Bronchial epithelial cell (primary cell): ENCODE measurements around the genes SPG11 and DUOXA1.

GRCh38 chr15:43483901-43484631 is 8.9 kb downstream of the TP53BP1 start:
- RRBS, 2 experiments: no CpG with 5 or more reads among the region's 1 CpG

GRCh38 chr15:43523829-43524651 is 6.6 kb downstream of the MAP1A start:
- RRBS, 2 experiments: no CpG with 5 or more reads among the region's 8 CpGs

- RRBS, 2 experiments: no CpG with 5 or more reads among the region's 11 CpGs
Observed at GRCh38 chr15:43762588-43763422, 14.0 kb downstream of the ELL3 start.

DNA sequence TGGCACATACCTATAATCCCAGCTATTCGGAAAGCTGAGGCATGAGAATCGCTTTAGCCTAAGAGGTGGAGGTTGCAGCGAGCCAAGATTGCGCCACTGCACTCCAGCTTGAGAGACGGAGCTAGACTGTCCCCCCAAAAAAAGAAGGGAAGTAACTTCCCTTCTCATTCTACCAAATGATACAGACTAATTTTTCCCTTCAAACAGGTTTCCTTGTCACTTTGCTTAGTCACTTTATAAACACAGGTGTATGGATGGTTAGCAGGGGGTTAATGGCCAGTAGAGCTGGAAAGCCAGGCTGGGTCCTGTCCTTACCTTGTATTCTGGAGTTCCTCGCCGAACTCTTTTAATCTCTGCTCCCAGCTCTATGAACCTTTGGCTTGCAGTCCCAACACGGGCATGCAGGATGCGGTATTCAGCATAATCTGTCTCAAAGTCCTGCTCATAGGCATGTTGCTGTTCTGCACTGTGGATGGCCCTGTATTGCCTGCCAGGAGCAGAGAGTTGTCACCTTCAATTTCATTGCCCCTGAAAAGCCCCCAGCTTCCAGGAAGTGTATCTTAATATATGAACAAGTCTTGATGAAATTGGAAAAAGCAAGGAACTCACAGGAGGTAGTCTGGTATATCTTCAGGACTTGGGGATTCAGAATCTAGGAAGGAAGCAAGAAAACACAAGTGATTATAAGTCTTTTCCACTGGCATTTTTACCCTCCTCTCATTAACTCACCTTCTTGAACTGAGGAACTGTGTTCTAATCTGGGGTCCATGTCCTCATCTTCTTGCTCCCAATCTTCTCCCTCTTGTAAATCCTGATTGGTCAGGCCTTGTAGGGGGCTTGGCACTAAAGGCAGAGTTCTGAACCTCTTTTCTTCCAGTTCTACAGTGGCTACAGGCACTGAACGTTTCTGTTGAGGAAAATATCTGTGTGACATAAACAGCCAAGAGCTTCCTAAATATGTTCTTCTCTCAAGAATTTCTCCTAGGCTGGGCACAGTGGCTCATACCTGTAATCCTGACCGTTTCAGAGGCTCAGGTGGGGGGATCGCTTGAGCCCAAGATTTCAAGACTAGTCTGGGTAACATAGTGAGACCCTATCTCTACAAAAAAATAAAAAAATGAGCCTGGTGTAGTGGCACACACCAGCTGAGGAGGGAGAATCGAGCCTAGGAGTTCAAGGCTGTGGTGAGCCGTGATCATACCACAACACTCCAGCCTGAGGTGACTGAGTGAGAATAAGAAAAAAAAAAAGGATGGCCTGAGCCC is 2.5 kb downstream of the ELL3 start:
- RRBS, 2 experiments: no CpG with 5 or more reads among the region's 14 CpGs

DNA sequence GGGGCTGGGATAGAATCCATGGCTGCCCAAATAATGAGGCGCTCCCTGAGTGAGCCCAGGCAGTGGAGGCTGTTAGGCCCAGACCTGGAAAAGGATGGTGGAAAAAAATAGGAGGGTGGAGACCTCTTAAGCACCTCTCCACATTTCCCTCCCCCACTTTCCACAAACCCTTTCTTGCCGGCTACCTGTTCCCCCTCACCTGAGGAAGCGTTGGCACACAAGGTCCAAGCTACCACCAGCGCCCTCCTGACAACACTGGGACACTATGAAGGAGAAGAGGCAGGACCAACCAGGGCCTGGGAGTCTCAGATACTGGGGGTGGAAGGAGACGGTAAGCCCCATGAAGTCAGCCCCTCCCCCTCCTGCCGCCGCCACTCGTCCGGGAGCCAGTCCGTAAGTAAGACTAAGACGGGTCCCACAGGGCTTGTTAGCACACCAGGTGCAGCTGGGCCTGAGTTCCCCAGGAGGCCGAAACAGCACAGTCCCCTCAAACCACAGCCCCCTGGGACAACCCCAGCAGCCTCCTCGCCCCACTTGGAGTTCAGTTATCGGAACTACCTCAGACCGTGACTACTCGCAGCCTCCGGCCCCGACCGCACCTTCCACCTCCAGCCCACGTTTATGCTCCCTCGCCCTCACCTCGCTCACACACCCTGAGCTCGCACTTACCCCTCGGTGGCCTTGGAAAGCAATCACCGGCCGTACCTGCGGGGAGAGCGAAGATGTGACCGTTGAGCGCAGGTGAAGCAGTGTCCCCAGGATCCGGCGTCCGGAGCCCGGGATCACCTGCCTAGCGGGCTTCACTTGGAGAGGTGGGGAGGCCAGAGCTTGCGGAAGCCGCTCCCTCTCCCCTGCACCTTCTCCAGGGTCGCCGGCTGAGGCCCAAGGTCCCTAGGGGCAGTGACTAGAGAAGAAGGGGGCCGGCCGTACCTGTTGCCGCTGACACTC is 652 bp downstream of the ELL3 start:
- RRBS, 2 experiments: 1 to 2% methylated on average over 15 to 20 of the region's 42 CpGs

- RRBS, 2 experiments: 1% methylated on average over 16 of the region's 38 CpGs
Observed at GRCh38 chr15:43792420-43792968, 374 bp downstream of the SERF2 start.

DNA sequence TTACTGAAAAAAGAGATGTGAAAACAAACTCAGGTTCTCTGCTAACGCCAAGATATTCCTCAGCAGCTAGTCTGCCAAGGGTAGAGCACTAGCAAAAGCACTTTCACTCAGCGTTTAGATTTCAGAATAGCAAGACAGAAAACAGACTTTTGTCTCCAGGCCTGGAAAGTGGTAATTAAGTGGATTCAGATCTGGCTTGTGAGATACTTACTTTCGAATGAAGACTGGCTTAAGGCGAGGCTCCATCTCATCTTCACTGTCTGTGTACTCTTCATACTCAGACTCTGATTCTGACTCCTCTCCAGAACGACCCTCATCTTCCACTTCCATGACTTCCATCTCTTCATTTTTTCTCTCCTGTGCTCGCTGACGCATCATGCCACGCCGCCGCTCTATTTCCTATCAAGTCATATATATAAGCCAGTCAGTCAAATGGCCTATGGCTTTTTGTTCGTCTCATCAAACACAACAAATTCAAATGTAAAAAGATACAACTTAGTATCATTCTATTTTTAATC is 10.1 kb downstream of the MFAP1 start:
- RRBS, 2 experiments: no CpG with 5 or more reads among the region's 11 CpGs

GRCh38 chr15:43817075-43817683 is 7.3 kb downstream of the MFAP1 start:
- RRBS, 2 experiments: no CpG with 5 or more reads among the region's 8 CpGs

GRCh38 chr15:43872900-43873677 is 46.3 kb downstream of the WDR76 start:
- RRBS, 2 experiments: no CpG with 5 or more reads among the region's 6 CpGs

- RRBS, 2 experiments: no CpG with 5 or more reads among the region's 6 CpGs
Observed at GRCh38 chr15:43875942-43876631, 49.3 kb downstream of the WDR76 start.

DNA sequence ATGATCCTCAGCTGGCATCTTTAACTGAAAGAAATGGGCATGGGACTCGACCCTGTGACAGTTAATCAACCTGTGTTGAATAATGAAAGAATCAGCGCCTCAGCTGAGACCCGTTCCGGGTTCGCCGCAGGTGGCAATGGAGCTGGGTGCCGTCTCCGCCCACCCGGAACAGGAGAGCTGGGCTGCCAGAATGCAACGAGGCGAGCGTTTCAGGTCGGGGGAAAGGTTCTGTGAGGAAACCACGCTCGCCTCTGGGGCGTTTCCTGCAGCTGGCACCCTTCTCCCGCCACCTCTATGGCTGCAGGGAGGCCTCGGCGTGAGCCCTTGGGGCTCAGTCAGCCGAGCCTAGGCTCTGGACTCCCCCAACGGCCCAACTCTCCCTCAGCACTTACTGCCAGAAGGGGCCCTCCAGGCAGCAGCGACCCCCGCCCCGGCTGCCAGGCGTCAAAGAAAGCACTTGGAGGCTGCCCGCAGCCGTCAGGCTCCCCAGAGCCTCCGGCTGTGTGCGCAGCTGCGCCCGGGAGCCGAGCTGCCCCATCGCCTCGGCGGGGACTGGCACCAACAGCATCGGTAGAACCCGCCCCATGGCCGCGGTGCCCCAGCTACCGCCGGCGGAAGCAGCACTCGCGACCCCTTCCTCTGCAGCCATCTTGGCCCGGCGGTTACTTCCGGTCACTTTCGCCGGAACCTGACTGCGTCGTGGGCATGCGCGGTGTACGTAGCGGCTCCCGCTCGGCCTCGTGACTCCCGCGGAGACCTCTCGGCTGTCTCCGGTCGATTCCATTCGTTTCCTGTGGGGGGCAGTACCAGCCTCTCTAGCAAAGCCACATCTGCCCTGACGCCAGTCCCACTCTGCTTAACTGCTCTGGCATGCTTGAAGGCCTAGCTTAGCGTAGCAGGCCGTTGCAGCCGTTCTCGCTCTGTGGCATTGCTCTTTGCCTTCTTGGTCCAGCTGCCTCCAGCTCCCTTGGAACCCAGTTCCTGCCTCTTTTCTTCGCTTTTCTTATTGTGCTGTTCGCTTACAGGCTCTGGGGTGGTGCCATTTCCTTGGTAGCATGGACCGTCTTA is at the start of gene SPG11:
Gene SPG11, minus strand, starts transcription at position 664 of the 1,068 bp plus-strand sequence.
- RRBS, 2 experiments: 1% methylated on average over 35 of the region's 72 CpGs

GRCh38 chr15:44727367-44727872 is 8.9 kb upstream of the TRIM69 start:
- RRBS, 2 experiments: no CpG with 5 or more reads among the region's 3 CpGs

DNA sequence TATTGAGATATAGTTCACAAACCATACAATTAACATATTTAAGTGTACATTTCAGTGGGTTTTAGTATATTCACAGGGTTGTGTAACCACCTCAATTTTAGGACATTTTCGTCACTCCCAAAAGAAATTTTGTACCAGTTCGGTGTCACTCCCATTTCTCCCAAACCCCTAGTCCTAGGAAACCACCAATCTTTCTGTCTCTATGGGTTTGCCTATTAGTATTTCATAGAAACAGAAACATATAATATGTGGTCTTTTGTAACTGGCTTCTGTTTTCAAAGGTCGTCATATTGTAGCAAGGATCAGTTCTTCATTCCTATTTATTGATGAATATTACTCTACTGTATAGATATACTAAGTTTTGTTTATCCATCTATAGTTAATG is 6.6 kb upstream of the TRIM69 start:
- RRBS, 2 experiments: no CpG with 5 or more reads among the region's 3 CpGs

GRCh38 chr15:45030612-45031121 is 7.7 kb downstream of the SORD start:
- RRBS, 2 experiments: no CpG with 5 or more reads among the region's 3 CpGs

GRCh38 chr15:45082398-45082859 is 31.5 kb downstream of the DUOX2 start:
- RRBS, 2 experiments: no CpG with 5 or more reads among the region's 11 CpGs

DNA sequence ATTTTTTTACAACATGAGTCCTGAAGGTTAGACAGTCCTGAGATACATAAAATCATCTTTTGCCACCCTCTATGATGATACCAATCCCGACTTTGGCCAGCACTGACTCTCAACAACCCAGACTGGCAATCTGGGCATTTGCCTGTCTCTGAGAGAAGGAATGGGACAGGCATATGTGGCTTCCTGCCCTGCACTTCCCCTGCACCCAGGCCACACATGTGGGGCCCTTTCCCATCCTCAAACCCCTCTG is 17.3 kb downstream of the DUOX2 start:
- RRBS, 2 experiments: no CpG with 5 or more reads among the region's 1 CpG

- RRBS, 2 experiments: 2% methylated on average over 23 to 27 of the region's 53 CpGs
Observed at GRCh38 chr15:45128676-45129662, 710 bp downstream of the DUOXA1 start.

- RRBS, 2 experiments: 1 to 3% methylated on average over 21 of the region's 48 CpGs
Observed at GRCh38 chr15:45129663-45130146, at the start of gene DUOXA1. Gene DUOXA1, minus strand, starts transcription at chr15:45129879.

GRCh38 chr15:45130387-45130743 is 571 bp downstream of the DUOX1 start:
- RRBS, 2 experiments: no CpG with 5 or more reads among the region's 2 CpGs